ENCODE measurements around the genes LMNTD1, RASSF8 and ITPR2.

DNA sequence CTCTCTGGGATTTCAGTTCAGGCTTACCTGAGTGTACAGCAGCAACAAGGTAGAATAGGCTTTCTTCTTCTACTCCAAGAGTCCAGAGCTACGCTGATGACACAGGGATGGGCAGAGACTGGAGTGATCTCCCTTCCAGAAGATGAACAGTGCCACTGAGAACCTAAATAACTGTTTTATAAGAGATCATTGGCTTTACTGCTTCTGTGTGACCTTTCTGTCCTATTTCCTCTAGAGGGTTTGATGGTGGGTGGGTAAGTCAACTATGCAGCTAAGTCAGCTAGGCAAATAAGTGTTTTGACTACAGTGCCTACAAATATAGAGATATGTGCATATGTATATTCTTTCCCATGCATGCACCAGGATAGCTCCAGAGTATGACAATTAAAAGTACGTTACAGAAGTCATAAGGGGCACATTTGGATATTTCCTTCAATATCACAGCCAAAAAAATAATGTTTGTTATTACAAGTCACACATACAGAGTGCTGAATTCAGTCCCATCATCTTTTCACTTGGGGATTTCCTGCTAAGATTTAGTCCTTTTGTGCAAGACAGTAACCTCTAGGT, 412.4 kb upstream of the SOX5 start:
- RRBS = no CpG with 5 or more reads among the region's 2 CpGs

GRCh38 chr12:24909606-24910135, 39.2 kb downstream of the BCAT1 start:
- RRBS = 0% methylated on average over 2 of the region's 3 CpGs

- RRBS = no CpG with 5 or more reads among the region's 7 CpGs
Observed at GRCh38 chr12:25054580-25055182, 2.2 kb downstream of the IRAG2 start.

- RRBS = no CpG with 5 or more reads among the region's 5 CpGs
Observed at GRCh38 chr12:25056037-25056439, 3.5 kb downstream of the IRAG2 start.

DNA sequence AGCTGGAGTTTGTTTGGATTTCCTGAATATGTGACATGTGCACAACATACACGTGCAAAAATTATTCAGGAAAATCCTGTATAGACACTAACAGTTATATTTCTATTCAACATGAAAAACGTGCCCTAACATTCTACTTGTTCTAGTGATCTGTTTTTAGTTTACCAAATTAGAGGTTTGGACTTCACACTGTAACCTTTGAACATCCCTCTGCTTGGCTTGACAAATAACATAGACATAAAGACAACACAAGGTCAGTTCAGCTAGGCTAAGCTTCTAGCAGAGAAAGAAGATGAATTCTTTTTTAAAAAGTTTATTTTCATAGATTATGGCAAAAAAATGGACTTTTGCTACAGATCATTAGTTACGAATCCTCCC, 31.2 kb downstream of the LMNTD1 start:
- RRBS = no CpG with 5 or more reads among the region's 3 CpGs

- RRBS = no CpG with 5 or more reads among the region's 1 CpG
Observed at GRCh38 chr12:25553064-25553391, at the start of gene LMNTD1. LMNTD1 (minus strand) TSS chr12:25553283.

- RRBS = 1% methylated on average over 68 of the region's 141 CpGs
Observed at GRCh38 chr12:25958063-25959055, at the start of gene RASSF8. RASSF8 (plus strand) TSS chr12:25958682.

- RRBS = no CpG with 5 or more reads among the region's 2 CpGs
Observed at GRCh38 chr12:26473633-26474201, 278.3 kb downstream of the SSPN start.

GRCh38 chr12:26494036-26494534, 298.7 kb downstream of the SSPN start:
- RRBS = no CpG with 5 or more reads among the region's 3 CpGs

- RRBS = no CpG with 5 or more reads among the region's 2 CpGs
Observed at GRCh38 chr12:26510263-26510687, 314.9 kb downstream of the SSPN start.

- RRBS = no CpG with 5 or more reads among the region's 11 CpGs
Observed at GRCh38 chr12:26736942-26737421, 96.0 kb downstream of the ITPR2 start.

GRCh38 chr12:26831859-26832329, 1.1 kb downstream of the ITPR2 start:
- RRBS = no CpG with 5 or more reads among the region's 16 CpGs

- RRBS = 1% methylated on average over 17 of the region's 88 CpGs
Observed at GRCh38 chr12:26832330-26833273, at the start of gene ITPR2. ITPR2 (minus strand) TSS chr12:26833194.

GRCh38 chr12:26913973-26914390, 23.8 kb downstream of the INTS13 start:
- RRBS = no CpG with 5 or more reads among the region's 1 CpG

DNA sequence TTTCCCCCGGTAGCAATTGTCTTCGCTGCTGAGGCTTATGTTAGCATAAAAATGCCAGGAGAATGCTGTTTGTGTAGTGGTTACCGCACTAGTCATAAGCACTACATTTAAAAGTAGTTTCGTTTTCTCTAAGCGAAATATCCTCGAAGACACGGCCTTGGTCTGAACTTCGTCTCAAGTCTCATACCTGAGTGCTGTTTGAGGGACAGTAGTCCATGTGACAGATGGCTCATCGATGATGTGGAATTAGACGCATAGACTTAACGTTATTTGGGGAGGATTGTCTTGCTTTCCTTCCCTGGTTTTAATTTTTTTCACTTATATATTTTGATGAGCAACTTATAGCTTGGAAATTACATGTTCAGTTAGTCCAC, 530 bp upstream of the TM7SF3 start:
- RRBS = no CpG with 5 or more reads among the region's 11 CpGs

GRCh38 chr12:27192859-27193548, 51.1 kb upstream of the STK38L start:
- RRBS = no CpG with 5 or more reads among the region's 2 CpGs

DNA sequence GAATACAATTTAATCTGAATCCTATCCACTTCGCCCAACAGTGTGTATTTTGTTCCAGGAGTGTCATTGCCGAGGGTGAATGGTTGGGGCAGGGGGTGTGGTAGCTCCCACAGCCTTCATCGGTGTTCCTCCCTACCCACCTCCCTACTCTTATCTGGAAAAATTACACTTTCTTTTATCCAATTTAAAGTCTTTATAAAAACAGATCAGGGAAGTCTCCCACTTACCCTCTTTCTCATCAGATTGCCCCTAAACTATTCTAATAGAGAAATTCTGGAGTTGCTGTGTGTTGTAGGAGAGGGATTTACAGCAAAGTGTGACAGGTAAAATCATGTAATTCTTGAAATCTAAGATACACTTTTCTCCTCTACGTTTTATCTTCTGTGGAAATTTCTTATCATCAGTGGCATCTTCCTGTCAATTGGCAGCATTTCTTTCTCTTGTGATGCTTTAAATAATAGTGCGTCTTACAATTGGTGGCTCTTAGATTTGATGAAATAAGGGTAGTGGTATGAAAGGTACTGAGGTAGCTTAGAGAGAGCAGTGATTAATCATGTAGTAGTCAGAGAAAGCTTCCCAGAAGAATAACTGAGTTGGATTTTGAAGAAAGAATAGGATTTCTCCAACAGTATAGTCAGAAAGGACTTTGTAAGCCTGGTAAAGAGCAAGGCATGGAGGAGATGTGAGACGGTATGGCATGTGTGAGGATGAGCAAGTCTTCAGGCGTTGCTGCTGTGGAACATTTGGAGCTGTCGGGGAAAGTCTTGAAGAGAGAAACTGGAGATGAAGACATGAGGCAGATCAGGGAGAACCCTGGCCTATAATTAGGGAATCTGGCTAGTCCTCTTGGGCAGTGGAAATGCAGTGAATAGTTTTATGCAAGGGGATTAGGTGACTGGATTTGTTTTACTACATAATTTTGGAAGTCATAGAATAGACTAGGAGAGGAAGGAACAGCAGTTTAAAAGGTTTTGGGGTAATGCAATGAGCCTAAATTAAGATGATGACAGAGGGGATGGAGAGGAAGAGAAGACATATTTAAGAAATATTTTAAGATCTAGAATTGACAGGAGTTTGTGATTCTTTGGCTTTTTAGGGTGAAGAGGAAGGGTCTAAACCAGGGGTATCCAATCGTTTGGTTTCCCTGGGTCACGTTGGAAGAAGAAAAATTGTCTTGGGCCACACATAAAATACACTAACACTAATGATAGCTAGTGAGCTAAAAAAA, 45.6 kb downstream of the BMAL2 start:
- RRBS = no CpG with 5 or more reads among the region's 10 CpGs

- RRBS = no CpG with 5 or more reads among the region's 19 CpGs
Observed at GRCh38 chr12:27523102-27523902, 704 bp upstream of the PPFIBP1 start.

DNA sequence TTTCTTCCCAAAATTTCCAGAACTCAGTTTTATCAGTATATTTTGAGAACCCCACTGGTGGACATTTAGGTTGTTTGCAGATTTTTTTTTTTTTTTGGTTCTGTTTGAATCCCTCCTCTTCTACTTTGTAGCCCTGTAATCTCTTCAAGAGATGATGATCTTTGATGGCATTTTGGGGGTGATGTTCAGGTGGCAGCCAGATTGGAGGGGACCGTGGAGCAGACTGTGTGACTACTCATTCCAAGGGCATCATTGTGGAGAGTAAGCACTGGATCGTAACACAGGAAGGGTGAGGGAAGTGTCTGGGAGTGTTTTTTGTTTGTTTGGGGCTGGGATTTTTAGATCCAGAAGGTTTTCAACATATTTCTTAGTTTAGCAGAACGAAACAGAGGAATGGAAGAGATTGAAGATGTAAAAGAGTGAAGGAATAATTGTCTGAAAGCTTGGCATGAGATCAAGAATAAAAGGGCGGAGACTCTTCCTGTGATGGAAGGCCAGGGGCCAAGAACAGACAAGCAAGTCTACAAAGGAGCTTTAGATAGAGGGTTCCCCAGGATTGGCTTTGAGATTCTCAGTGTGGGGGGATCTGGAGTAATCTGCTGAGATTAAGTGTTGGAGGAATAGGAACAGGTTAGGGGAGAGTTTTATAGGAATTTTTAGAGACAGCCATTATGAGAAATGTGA, 79.9 kb upstream of the REP15 start:
- RRBS = no CpG with 5 or more reads among the region's 4 CpGs

All from choroid plexus epithelial cell (primary cell).